Skeletal muscle tissue (tissue), 7 donors: Measurements from ENCODE around the genes CELF1, TRIM64C, OR4C12, OR5D13, OR5AS1 and OR8J3.

DNA sequence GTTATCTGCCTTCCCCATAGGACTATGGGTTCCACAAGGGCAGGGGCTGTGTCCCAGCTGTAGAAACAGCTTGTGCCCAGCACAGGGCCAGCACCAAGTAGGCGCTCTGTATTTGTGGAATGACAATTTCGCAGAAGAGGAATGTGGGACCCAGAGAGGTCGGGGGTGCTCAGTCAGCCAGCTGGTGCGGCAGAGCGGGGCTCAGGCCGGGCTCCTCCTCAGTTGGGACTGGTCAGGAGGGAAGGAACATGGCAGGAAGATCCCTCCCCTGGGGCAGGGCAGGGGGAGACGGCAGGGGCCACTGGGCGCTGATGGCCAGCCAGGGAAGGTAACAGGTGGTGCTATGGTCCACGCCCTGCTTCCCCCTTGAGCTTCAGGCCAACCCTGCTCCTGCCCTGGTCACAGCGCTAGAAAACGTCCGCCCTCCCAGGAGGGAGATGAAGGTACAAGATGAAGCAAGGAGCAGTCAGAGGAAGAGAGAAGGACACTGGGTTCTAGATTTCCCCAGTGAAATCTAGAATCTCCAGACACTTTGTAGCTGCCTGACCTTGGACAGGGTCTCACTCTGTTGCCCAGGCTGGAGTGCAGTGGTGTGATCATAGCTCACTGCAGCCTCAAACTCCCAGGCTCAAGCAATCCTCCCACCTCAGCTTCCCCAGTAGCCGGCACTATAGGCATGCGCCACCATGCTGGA is 13.5 kb upstream of the SPI1 start:
- PRO-cap, 3 experiments, result no peak in any of the 3 experiments
- RAMPAGE, long total RNA, result no peak
- RRBS, 2 experiments, result no CpG with 5 or more reads among the region's 14 CpGs

DNA sequence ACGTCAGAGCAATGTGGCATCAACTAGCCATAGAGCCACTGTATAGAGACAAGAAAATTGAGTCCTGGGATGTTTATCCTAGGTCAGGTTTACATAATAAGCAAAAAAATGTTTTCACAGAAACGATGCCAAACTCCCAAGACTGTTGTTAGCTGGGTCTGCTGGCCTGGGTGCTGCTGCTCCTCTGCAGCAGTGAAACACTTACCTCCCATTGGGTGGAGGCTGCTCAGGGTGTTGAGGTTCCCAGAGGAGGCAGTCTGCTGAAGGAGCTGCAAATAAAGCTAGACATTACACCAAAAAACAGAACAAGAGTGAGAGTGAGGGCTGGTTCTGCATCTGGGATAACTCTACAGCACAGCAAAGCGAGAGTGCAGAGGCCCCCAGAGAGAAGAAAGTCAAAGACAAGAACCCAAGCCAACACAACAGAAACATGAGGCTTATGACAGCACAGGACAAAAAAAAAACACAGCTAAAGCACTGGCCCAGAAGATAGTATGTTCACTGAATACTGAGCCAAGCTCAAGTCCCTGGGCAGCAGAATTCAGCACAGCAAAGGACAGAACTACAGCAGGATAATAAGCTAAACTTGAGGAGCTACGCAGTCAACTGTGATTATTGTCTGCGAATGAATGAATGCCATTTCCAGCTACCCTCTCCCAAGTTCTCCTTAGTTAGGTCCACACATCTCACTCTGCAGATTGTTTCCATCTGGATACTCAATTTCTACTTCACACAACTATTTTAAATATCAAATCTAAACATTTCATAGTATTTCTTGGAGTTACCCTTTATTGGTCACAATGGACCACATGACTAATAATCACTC is 29.9 kb upstream of the RAPSN start:
- PRO-cap, 3 experiments, result no peak in any of the 3 experiments
- RAMPAGE, long total RNA, result no peak
- RRBS, 2 experiments, result no CpG with 5 or more reads among the region's 5 CpGs

DNA sequence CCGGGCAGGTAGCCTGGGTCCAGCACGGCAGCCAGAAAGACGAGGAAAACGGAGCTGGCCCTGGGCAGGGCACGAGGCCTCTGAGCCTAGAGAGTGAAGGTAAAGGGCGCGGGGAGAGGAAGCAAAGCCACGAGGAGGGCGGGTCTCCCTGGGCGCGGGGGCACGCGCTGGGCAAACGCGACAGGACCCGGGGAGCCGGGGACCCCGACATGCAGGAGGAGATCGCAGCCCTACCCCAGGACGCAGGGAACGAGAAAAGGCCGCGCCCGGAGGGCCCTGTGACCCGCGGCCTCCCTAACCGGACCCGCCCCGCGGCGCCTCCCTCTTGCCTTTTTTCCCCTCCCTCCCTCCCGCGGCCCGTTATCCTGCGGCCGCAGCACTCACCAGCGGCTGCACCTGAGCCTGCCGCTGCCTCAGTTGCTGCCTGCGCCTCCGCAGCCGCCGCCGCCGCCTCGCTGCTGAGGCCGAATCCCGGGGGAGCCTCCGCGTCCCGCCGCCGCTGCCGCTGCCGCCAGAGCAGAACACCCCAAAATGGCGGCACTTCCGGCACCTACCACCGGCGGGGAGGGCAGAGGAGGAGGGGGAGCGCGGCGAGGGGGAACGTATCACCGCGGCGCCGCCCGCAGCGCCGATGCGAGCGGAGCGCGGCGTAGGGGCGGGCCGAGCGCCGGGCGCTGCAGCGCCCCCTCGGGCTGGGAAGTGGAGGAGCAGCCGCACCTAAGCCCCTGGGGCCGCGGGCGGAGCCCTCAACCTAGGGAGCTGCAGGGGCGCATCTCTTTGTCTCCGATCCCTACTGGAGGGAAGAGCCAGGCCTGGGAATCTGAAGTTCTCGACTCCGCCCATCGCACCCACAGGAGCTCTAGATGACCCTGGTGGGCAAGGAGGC is at the start of gene CELF1:
TSS of gene CELF1 (minus strand) at position 525 of the 886 bp plus-strand sequence.
- PRO-cap, 3 experiments, result peak in 3 of 3 experiments; most common minus-strand start position 95 of the sequence (in 2)
- RAMPAGE, long total RNA, result no peak
- RRBS, 2 experiments, result 1 to 2% methylated on average over 31 of the region's 90 CpGs

- PRO-cap, 3 experiments, result no peak in any of the 3 experiments
- RAMPAGE, long total RNA, result no peak
- RRBS, 2 experiments, result 40 to 54% methylated on average over 26 of the region's 38 CpGs
These were observed 2.9 kb downstream of the FAM180B start for GRCh38 chr11:47589376-47589850.

DNA sequence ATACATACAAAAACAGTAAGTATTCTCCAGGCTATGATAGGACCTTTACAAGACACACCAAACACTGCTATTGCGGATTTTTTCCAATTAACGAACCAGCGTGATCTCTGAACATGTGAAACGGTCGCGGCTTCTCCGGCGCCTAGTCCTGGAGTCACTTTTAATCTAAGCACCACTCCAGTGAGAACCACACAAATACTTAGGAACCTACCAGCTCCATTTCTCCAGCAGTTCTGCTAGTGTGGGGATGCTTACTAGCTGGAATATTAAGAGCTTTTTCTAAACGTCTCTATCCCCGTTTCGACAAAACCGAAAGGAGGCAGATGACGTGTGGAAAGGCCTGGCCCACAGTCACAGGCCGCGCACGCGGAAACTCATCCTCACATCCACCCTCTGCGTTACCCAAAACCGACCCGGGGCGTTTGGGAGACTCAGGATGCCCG is 755 bp downstream of the FNBP4 start:
- PRO-cap, 3 experiments, result peak in 3 of 3 experiments; most common plus-strand start position 322 of the sequence (in 2); most common minus-strand start position 311 of the sequence (in 1)
- RAMPAGE, long total RNA, result no peak
- RRBS, 2 experiments, result 4% methylated on average over 3 of the region's 22 CpGs

DNA sequence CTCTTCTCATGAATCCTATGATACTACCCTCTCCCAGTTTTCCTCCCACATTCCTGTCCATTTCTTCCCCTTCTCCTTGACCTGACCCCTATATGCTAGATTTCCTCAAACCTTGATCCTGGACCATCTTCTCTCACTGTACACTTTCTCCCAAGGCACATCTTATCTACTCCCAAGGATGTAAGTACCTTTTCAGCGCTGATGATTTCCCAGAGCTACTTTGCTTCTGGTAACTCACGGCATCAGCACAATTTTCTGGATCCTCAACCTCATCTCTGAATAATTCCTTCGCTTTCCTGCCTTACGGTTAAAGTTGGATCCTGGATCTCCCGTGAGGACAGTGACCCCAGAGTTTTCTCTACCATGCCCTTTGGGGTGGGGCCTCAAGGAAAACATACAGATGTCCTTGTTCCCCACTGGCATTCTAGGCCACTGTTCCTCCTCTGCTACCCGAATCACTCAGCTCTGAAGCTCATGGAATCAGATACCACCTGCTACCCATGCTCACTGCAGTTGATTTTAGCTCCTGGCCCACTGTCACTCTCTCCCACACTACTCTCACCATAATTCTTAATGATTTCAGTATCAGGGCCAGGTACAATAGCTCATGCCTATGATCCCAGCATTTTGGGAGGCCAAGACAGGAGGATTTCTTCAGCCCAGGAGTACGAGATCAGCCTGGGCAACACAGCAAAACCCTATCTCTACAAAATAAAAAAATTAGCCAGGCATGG is 5.9 kb downstream of the NUP160 start:
- PRO-cap, 3 experiments, result no peak in any of the 3 experiments
- RAMPAGE, long total RNA, result no peak
- RRBS, 2 experiments, result no CpG with 5 or more reads among the region's 7 CpGs

DNA sequence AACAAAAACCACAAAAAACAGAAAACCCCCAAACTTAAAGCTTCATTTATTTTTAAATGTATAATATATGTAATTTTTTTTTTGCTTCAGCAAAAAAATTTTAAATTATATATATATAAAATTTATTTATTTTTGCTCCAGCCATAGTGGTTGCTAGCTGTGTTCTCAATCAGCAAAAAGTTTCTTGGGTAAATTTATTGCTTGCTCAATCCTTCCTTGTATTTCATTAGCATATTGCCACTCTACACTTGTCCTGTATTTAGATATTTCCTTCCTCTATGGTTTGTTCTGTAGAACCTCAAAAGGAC is 2.2 kb downstream of the PTPRJ start:
- PRO-cap, 3 experiments, result no peak in any of the 3 experiments
- RAMPAGE, long total RNA, result no peak

DNA sequence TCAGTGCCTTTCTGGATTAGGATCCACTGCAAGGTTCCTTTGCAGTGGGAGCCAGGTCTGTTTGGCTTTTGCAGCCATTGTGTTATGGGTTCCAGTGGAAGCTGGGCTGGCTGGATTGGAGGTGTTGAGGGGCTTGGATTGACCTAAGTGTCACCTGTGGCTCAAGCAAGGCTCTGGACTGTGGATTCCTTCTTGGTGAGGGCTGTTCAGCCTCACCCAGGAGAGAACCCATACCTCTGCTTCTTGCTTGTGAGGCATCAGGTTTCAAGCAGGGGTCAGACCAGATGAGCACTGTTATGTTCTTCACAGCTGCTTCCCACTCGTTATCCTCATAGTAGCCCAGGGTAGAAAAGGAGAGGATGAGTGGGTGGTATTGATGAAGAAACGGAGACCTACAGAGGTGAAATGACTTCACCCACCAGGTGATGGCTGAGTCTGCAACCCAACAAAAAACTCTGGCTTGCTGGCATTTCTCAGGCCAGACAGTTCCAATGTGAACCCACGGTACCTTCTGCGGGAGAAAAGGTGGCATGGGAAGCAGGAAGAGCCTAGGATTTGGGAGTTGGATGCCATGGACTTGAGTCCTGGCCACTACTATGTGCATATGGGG is 35.7 kb downstream of the PTPRJ start:
- PRO-cap, 3 experiments, result no peak in any of the 3 experiments
- RAMPAGE, long total RNA, result no peak
- RRBS, 2 experiments, result no CpG with 5 or more reads among the region's 4 CpGs

- PRO-cap, 3 experiments, result no peak in any of the 3 experiments
- RAMPAGE, long total RNA, result no peak
- RRBS, 2 experiments, result no CpG with 5 or more reads among the region's 3 CpGs
These were observed 62.9 kb downstream of the PTPRJ start for GRCh38 chr11:48043223-48043612.

DNA sequence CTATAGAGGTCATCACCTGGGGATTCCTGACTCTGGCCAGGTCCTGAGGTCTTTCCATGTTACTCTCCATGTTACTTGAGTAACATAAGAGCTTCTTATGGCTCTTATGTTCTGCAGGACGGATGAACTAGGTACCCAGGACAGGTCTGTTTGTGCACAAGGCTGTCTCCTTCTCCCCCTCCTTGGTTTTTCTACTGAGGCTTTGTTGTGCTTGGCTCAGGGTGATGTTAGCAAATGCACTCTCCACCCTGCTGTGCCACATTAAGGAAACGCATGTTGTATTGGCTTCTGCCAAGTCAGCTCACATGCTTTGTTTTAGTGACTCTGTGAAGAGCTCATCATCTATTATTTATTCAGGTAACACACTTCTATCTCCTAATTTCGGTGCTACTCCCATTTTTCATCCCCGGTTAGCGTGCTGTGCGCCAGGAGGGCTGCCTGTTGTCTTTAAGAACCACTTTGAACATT is 108.3 kb downstream of the PTPRJ start:
- PRO-cap, 3 experiments, result no peak in any of the 3 experiments
- RAMPAGE, long total RNA, result no peak
- RRBS, 2 experiments, result no CpG with 5 or more reads among the region's 6 CpGs

- PRO-cap, 3 experiments, result no peak in any of the 3 experiments
- RAMPAGE, long total RNA, result no peak
- RRBS, 2 experiments, result no CpG with 5 or more reads among the region's 5 CpGs
These were observed 114.0 kb downstream of the PTPRJ start for GRCh38 chr11:48094312-48094773.

DNA sequence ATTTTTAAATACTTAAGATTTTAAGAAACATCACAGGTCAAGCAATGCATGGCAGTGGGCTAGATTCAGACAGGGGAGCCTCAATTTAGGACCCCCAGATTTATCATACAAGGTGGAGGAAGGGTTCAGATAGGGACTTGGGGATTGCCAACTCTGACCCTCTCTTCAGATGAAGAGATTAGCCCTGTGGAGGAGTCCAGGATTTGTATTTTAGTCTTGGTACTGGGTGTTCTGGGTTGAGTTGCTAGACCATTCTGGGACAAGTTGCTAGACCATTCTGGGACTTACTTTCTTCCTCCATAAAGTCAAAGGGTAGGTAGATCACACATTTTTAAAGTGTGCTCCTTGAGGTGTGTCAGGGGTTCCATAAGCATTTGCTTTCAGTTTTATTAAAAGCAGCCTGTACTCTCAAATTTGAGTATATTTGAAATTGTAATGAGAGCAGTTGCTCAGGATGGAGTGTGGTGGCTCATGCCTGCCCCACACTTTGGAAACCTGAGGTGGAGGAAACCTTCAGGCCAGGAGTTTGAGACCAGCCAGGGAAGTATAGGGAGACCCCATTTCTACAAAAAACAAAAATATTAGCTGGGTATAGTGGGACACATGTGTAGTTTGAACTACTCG is 113.8 kb upstream of the OR4B1 start:
- PRO-cap, 3 experiments, result no peak in any of the 3 experiments
- RAMPAGE, long total RNA, result no peak
- RRBS, 2 experiments, result no CpG with 5 or more reads among the region's 1 CpG

DNA sequence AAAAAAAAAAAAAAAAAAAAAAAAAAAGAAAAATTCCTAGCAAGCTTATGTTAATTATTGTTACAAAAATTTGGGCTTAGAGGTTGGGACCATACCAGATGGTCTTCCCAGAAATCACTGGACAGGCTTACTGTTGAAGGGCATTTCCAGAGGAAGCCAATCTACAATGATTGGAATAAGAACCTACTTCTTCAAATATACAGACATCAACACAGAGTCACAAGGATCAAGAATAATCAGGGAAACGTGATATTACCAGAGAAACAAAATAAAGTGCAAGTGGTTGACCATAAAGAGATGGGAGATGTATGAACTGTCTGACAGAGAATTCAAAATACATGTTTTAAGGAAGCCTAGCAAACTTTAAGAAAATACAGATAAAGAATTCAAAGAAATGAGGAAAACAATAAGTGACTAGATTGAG is 102.2 kb upstream of the OR4B1 start:
- PRO-cap, 3 experiments, result no peak in any of the 3 experiments
- RAMPAGE, long total RNA, result no peak
- RRBS, 2 experiments, result no CpG with 5 or more reads among the region's 1 CpG

- PRO-cap, 3 experiments, result no peak in any of the 3 experiments
- RAMPAGE, long total RNA, result no peak
- RRBS, 2 experiments, result no CpG with 5 or more reads among the region's 7 CpGs
These were observed 79.6 kb upstream of the OR4B1 start for GRCh38 chr11:48136948-48137424.

GRCh38 chr11:48915835-48916144 is 67.9 kb downstream of the TRIM51G start:
- PRO-cap, 3 experiments, result no peak in any of the 3 experiments
- RAMPAGE, long total RNA, result no peak
- RRBS, 2 experiments, result no CpG with 5 or more reads among the region's 4 CpGs

- PRO-cap, 3 experiments, result no peak in any of the 3 experiments
- RAMPAGE, long total RNA, result no peak
- RRBS, 2 experiments, result no CpG with 5 or more reads among the region's 5 CpGs
These were observed at the start of gene TRIM64C for GRCh38 chr11:49059053-49059559. Gene TRIM64C (minus strand): TSS chr11:49059112.

DNA sequence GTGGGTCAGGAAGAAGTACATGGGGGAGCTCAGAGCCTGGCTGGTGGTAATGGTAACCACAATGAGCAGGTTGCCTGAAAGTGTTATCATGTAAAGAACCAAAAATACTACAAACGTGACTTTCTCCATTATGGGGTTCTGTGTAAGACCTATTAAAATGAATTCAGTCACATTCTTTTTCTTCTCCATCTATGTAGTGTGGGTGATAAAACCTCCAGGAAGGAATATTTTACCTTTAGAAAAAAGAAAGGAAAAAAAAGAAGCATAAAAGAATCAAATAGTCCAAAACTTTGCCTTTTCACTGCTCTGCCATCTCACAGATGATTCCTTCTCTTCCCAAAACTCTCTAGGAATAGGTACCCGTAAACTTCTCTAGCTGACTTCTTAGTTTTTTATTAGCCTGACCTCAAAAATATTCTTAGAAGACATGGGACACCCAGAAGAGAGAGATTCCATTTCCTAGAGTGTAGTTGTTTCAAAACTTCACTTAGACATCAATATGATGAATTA is at the start of gene OR4C12:
TSS of gene OR4C12 (minus strand) at position 223 of the 510 bp plus-strand sequence.
- PRO-cap, 3 experiments, result no peak in any of the 3 experiments
- RAMPAGE, long total RNA, result no peak
- RRBS, 2 experiments, result no CpG with 5 or more reads among the region's 2 CpGs

DNA sequence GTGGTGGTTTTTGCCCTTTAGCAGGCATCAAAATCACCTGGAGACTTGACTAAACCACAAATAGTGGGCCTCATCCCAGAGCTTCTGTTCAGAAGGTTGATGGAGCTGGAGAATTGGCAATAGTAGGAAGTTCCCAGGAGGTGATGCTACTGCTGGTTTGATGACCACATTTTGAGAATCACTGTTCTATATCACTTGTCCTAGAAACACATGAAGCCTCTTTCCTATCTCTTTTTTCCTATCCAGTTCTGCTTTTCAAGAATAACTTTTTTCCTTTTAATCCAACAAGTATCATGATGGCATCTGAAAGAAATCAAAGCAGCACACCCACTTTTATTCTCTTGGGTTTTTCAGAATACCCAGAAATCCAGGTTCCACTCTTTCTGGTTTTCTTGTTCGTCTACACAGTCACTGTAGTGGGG is at the start of gene OR5D13:
TSS of gene OR5D13 (plus strand) at position 294 of the 422 bp plus-strand sequence.
- PRO-cap, 3 experiments, result no peak in any of the 3 experiments
- RAMPAGE, long total RNA, result no peak
- RRBS, 2 experiments, result no CpG with 5 or more reads among the region's 1 CpG

DNA sequence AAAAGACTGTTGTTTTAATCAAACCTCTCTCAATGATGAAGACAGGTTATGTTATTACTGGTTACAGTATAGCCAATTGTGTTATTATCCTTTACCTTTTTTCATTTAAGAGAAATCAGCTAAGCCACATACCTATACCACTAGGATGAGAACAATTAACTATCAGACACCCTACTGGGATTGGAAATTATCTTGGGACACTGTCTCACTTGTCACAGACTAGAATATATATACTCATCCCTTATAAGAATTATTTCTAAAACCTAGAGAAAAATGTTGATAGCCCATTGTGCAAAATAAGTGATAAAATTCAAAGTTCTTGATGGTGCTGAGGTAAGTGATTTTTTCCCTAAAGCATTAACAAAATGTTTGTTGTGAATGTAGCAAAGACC is at the start of gene OR5AS1:
TSS of gene OR5AS1 (plus strand) at position 275 of the 392 bp plus-strand sequence.
- PRO-cap, 3 experiments, result no peak in any of the 3 experiments
- RAMPAGE, long total RNA, result no peak

DNA sequence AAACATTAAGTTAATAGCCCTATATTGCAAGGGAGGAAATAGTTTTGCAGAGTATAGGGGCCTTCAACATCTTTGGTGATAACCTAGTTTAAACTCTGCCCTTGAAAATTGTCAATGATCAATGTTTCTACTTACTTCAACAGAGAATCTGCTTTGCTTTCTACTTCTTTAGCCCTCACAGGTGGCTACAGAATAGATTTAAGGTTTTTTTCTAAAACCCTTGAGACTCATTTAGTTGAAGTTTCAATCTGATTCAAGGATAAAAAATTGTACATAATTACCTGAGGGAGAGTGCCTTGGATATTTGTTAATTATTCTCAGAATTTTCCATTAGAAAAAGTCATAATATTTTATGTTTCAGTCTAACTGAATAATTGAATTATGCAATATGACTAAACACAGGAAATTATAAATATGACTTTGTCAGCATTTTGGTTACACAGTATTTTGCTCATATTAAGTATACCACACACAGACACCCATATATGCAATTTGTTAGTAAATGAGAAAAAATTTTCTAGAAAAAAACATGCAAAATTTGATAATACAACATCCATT is at the start of gene OR8J3:
TSS of gene OR8J3 (minus strand) at position 164 of the 558 bp plus-strand sequence.
- PRO-cap, 3 experiments, result no peak in any of the 3 experiments
- RAMPAGE, long total RNA, result no peak